ENCODE data around the gene STXBP5.

GRCh38 chr6:144565630-144565953 is 280.5 kb downstream of the UTRN start:
- RRBS = no CpG with 5 or more reads among the region's 1 CpG

DNA sequence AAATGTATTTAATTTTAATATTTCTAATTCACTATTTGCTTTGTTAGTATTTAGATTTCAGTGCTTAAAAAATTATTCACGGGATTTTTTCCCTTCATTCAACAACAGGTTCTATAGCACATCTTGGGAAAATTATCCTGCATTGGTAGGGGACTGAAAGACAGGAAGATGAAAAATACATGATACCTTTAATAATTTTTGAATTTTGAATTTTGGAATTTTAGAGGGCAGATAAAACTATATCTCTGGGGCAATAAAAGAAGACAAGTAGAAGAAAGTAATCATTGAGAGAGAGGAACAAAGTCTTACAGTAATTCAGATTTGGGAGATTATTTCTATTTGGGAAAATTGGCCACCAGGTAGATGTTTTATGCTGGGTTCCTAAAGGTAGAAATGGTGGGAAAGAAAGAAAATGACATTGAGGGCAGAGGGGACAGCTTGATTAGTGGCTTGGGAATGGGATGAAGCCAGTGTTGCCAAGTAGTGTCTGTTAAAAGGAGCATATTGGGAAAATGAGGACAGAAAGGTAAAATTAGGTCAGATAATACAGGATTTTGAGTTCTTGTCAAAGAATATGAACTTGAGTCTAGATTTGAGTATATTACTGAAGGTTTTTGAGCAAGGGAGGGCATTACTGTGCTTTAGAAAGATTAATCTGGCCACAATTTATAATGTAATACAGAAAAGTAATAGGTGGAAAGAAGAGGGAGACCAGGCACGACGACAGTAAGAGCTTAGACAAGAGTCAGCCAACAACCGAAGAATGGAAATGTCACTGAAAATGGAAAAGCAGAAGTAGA is 338.7 kb downstream of the UTRN start:
- RRBS = no CpG with 5 or more reads among the region's 4 CpGs

DNA sequence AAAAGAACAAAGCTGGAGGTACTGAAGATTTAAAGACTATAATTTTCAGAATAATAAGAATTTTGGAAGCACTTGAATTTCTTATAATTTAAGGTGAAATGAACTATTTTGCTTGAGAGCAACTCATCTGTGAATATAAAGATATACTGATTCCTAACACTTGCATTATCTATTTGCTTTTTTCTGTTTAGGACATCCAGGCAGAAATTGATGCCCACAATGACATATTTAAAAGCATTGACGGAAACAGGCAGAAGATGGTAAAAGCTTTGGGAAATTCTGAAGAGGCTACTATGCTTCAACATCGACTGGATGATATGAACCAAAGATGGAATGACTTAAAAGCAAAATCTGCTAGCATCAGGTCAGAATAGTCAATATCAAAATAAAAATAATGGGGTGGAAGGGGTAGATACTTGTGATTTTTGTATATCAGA is 393.1 kb downstream of the UTRN start:
- RRBS = no CpG with 5 or more reads among the region's 2 CpGs

- RRBS = no CpG with 5 or more reads among the region's 5 CpGs
Observed at GRCh38 chr6:144921398-144921830, 636.3 kb downstream of the UTRN start.

- RRBS = no CpG with 5 or more reads among the region's 2 CpGs
Observed at GRCh38 chr6:145798586-145799005, 16.0 kb downstream of the FBXO30 start.

DNA sequence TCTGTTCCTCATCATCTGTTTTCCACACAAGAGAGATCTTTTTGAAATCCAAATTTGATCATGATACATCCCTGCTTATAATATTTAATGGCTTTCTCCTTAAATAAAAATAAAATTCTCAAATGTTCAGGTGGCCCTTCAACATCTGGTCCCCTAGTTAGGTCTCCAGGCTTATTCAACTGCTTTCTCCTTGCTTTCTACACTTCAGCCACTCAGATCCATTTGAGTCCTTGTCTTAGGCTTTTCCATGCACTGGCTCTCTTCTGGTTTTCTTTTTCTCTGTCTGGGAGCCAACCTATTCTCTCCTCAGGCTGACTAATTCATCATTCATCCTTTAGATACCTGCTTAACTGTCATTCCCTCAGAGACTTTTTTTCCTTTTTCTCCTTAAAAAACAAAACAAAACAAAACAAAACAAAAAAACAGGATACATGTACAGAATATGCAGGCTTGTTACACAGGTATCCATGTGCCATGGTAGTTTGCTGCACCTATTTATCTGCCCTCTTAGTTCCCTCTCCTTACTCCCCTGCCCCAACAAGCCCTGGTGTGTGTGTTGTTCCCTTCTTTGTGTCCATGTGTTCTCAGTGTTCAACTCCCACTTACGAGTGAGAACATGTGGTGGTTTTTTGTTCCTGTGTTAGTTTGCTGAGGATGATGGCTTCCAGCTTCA is 56.6 kb downstream of the SHPRH start:
- RRBS = no CpG with 5 or more reads among the region's 1 CpG

- RRBS = no CpG with 5 or more reads among the region's 2 CpGs
Observed at GRCh38 chr6:146892505-146893165, 293.9 kb downstream of the ADGB start.

GRCh38 chr6:146985033-146985602 is 219.1 kb upstream of the STXBP5 start:
- RRBS = no CpG with 5 or more reads among the region's 3 CpGs

DNA sequence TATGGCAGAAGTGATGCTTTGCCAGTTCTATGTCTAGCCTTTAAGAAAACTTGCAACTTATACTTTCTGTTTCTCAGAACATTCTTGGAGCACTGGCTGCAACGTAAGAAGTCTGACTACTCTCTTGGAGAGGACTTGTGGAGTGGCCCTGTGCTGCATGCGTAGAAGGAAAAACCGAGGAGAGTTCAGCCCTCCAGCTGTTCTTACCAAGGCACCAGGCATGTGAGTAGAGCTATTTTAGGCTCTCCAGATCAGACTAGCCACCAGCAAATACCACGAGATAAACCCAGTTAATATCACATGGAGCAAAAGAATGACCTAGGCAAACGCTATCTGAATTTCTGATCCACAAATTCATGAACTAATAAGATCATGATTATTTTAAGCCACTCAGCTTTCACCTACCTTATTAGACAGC is 77.5 kb upstream of the STXBP5 start:
- RRBS = no CpG with 5 or more reads among the region's 5 CpGs

GRCh38 chr6:147204058-147204458 is at the start of gene STXBP5:
Gene STXBP5, plus strand, starts transcription at chr6:147204417.
- RRBS = 1% methylated on average over 29 of the region's 59 CpGs

- RRBS = no CpG with 5 or more reads among the region's 13 CpGs
Observed at GRCh38 chr6:147204793-147205397, 678 bp downstream of the STXBP5 start.

- RRBS = no CpG with 5 or more reads among the region's 4 CpGs
Observed at GRCh38 chr6:147207507-147207949, 3.3 kb downstream of the STXBP5 start.

DNA sequence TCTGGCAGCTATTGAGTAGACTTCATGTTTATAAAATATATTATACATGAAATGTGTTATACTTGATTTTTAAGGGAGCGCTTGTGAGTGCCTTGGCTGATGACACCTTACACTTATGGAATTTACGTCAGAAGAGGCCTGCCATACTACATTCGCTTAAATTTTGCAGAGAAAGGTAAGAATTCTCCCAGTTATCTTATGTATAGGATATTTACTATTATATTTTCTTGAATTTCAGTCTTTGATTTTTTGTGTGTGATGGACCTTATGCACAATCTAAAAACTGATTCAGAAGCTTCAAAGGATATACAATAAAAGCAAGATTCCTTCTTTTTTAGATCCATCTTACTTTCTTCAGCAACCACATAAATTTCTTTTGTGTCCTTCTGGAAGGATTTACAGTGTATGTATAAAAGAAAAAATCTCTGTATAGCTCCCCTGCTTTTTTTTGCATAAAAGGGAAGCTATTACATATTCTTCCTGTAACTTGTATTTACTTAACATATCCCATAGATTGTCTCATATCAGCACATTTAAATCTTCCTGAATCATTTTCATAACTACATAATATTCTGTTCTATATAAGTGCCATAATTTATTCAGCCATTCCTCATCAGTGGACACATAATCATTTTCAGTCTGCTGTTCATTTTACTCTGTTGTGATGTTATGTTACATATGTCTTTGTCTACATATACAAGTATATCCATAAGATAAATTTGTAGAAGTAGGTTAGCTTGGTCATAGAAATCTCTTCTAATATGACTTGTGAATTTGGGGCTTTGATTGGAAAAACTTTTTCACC is 35.1 kb downstream of the STXBP5 start:
- RRBS = no CpG with 5 or more reads among the region's 3 CpGs

GRCh38 chr6:147247051-147247864 is 43.0 kb downstream of the STXBP5 start:
- RRBS = no CpG with 5 or more reads among the region's 3 CpGs

DNA sequence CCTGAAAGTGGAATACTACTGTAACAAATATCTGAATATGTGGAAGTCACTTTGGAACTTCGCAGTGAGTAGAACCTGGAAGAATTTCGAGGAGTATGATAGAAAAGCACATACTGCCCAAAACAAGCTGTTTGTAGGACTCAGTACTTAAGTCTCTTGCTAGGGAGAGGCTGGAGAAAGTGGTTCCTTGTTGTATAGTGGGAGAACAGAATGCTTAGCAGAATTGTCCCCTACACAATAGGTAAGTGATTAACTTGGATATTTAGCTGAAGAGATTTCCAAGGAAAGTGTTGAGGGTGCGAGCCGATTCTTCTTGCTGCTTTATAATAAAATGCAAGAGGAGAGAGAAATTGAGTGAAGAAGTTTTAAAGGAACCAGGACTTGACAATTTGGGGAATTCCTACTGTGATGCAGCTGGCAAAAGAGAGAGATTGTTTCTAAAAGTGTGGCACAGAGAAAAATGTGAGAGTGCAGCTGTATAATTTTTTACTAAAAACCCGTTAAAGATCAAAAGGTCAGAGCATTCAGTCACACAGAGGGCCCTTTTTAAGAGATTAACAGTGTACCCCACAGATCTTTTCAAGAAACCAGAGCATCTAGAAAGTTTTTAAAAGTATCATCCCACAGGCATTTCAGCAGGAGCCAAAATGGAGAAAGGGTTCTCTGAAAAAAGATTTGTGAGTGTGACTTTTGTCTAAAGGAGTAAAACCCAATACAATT is 45.2 kb downstream of the STXBP5 start:
- RRBS = no CpG with 5 or more reads among the region's 5 CpGs

DNA sequence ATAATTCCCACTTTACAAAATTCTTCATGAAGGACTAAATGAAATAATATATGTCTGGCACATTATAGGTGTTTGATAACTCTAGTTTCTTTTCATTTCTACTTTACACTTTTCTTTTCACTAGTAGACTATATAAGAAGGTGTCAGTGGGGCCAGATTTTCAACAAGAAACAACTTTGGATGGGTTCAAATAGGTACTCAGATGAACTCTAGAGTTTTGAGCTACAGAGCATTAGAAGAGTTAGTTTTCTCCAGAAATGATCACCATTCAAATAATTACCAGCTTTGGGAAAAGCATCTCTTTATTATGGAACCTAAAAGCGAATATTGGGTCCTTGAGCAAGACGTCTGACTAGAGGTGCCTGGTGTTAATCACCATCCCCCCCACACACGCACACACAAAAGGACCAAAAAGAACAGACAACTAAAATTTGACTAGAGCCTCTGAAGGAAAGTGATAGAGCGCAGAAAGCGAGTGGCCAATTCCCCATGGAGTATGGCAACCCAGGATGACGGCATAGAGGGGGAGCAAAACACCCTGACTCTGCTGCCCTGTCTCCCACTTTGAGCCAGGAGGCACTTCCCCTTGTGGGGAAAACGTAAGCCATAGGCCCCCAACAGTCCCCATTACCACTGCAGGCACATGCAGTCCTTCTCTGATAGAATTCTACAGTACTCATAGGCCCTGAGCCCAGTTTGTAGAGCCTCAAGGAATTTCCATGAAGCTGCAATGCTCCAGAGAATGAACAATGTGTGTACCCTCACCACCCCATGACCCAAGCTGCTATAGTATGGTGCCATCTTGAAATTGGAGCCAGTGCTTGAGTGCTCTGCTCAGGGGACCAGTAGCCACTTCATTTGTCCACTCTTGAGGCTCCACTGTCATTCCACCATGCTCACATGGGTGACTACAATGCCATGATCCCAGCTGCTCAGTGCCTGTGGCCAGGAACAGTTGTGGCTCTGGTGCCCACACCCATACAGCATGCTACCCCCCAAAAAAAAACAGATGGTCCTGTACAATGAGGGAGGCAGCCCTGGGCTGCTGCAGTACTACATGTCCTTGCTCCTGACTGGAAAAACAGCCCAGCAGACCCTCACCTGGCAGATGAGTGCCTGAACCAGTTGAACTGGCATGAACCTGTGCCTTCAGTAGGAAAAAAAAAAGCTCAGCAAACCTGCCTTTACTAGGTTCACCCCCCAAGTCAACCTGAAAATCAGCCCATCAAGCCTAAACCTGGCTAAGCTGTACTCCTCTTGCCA is 91.3 kb downstream of the STXBP5 start:
- RRBS = no CpG with 5 or more reads among the region's 7 CpGs

GRCh38 chr6:147392780-147393880 is 115.4 kb upstream of the SAMD5 start:
- RRBS = no CpG with 5 or more reads among the region's 8 CpGs

GRCh38 chr6:147618930-147619387 is 110.5 kb downstream of the SAMD5 start:
- RRBS = no CpG with 5 or more reads among the region's 6 CpGs

DNA sequence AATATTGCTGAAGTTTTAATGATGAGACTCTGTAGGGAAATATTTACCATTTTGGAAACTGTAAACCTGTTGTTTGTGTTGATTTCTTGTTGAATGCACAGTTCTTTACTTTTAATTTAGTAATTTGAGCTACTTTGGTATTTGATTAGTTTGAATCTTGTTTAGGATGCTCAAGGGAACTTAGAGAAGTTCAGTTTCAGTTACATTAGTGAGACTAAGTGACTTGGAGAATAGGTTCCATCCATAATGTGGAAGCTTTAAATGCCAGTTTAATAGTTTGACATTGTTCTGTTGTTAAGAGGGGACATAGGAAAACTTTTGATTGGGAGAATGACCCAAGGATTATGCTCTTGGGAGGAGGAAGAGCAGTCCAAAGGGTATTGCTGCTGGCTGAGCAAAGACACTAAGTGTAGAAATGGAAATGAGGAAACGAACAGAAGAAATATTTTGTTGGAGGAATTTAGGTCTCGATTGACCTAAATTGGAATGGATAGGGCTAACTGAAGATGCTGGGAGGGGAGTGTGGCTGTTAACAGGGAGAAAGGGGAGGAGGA is 70.4 kb downstream of the SASH1 start:
- RRBS = no CpG with 5 or more reads among the region's 2 CpGs

GRCh38 chr6:148455105-148455786 is 112.6 kb downstream of the SASH1 start:
- RRBS = no CpG with 5 or more reads among the region's 13 CpGs